HT1080 (cell line): ENCODE data around the gene CRX.

DNA sequence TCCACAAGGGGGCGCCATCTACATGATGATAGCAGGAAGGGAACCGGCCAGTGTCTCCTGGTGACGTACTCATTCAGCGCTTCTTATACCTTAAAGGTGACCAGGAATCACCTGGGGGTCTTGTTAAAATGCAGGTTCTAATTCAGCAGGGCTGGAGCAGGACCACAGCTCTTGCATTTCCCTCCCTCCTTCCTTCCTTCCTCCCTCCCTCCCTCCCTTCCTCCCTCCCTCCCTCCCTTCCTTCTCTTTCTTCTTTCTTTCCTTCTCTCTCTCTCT is 13.4 kb upstream of the C5AR1 start:
RAMPAGE:
- cytosol, long total RNA, result no peak
- long total RNA, result no peak
- nucleus, long total RNA, result no peak

RAMPAGE:
- cytosol, long total RNA, result no peak
- long total RNA, result no peak
- nucleus, long total RNA, result no peak
Observed at GRCh38 chr19:47313925-47314452, 4.3 kb downstream of the C5AR1 start.

GRCh38 chr19:47348742-47349150 is 369 bp upstream of the DHX34 start:
RAMPAGE:
- cytosol, long total RNA, result no peak
- long total RNA, result no peak
- nucleus, long total RNA, result no peak

GRCh38 chr19:47389230-47389787 is 30.0 kb downstream of the MEIS3 start:
RAMPAGE:
- cytosol, long total RNA, result no peak
- long total RNA, result no peak
- nucleus, long total RNA, result no peak

DNA sequence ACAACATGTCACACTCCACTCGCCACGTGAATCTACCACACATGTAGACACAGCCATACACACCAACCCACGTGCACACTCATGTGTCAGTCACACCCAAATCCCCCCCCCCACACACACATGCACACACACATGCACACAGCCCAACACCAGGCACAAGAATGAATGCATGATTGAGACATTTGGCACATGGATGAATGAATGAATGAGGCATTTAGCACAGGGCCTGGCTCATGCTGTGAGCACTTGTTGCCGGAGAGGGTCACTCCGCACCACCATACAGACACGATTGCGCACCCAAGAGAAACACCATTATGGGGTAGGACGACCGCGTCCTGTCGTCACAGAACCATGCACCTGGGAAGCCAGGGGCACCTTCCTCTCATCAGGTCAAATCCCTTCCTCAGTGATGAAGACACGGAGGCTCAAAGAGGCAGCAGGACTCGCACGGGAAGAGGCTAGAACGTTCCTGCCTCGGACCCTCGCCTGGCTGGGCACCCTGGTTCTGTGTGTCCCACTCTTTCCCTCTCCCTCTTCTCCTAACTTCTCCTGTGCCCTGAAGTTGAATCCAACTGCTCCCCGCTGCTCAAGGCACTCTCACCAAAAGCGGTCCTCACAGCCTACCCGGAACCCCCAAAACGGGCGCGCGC is 1.4 kb downstream of the MEIS3 start:
RAMPAGE:
- cytosol, long total RNA, result no peak
- long total RNA, result no peak
- nucleus, long total RNA, result no peak

DNA sequence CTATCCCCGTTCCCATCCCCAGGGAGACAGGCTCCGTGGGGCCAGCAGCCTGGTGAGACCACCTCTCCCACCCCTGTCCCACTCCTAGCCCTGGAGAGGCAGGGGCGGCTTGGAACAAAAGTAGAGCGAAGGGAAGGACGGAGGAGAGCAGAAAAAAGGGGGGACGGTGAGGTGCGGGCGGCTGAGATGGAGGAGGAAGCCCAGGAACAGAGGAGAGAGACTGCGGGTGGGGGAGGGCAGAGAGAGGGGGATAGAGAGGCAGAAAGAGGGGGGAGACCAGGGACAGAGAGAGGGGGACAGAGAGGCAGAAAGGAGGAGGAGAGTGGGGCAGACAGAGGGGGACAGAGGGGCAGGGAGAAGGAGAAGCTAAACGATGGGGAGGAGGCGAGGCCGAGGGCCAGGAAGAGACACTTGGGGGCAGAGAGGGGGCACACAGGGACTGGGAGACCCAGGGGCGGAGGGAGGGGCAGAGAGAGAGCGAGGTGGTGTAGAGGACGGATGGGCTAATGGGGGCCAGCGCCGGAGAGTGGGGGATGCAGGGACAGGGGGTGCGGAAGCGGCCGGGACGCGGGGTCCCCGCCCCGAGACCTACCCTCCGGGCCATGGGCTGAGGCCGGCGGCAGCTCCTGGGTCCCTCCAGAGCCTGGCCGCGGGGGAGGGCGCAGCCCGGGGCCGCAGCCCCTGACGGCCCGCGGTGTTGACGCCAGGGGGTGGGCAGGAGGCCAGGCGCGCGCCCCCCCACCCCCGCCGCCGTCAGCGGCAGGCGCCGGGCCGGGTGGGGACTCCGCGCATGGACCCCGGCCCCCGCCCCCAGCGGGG is 640 bp downstream of the MEIS3 start:
RAMPAGE:
- cytosol, long total RNA, result no peak
- long total RNA, result no peak
- nucleus, long total RNA, result no peak

DNA sequence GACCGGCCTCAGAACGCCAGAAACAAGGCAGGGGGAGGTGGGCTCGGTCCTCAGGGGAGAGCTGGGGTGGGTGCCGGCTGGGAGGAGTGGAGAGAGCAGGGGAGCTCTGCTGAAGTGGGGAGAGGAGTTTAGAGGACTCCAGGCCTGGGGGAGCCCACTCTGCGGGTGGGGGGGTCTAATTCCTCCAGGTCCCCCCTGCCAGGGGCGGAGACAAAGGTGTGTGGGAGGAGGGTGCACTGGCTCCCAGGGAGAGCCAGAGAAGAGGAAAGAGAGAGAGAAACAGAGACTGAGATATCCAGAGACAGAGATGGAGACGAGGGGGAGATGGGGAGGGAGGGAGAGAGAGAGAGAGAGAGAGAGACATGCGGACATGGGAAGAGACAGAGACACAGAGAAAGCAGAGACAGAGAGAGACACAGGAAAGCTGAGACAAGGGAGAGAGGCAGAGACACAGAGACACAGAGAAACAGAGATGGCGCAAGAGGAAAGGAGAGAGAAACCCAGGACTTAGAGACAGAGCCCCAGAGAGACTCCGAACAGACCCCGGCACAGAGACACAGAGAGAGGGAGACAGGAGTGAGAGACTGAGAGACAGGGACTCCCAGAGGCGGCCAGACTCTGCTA is 783 bp downstream of the SLC8A2 start:
RAMPAGE:
- cytosol, long total RNA, result no peak
- long total RNA, result no peak
- nucleus, long total RNA, result no peak

DNA sequence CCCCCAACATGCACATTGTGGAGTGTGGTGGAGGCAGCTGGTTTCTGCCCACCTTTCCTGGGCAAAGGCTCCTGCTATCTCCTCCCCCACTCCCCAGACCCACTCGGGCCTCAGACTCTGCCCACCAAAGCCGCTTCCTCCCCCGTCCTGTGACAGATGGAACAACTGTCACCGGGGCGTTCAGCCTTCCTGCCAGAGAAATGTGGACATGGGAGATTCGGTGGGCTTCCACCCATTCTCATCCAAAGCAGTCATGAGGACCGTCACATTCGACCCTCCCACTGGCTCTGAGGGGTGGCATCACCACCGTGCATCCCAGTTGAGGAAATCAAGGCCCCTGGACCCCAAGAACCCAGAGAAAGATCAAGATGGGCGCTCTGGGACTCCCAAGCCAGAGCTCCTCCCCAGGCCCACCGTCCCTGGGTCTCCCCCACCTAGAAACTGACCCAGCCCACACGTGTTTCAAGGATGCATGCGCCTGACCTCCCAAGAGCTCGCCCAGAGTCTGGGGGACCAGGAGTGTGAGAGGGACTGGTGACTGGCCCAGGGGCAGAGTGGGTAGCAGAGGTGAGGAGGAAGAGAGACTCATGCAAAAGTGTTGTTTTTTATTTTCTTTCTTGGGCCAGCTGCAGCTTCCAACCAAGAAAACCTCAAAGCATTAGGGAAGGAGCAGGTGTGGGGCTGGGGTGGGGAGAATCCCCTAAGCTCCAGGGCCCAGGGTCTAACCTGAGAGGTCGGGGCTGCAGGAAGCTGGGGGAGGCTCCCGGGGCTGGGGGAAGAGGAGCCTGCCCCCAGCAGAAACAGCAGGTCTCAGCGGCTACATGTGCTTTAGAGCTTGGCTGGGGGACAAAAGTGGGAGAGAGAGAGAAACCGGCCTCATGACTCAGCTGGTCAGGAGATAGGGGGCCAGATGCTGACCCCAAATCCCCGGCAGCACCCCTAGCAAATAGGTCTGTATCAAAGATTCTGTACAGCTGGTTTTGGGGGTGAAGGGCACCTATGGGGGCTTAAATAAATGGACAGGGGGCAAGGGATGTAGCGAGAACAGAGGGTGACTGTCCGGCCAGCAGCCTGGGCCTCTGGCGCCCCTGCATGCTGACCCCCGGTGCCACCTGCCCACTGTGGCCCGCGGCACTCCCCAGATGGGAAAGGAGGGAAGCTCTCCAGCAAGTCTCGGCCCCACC is 3.4 kb upstream of the KPTN start:
RAMPAGE:
- cytosol, long total RNA, result no peak
- long total RNA, result no peak
- nucleus, long total RNA, result no peak

DNA sequence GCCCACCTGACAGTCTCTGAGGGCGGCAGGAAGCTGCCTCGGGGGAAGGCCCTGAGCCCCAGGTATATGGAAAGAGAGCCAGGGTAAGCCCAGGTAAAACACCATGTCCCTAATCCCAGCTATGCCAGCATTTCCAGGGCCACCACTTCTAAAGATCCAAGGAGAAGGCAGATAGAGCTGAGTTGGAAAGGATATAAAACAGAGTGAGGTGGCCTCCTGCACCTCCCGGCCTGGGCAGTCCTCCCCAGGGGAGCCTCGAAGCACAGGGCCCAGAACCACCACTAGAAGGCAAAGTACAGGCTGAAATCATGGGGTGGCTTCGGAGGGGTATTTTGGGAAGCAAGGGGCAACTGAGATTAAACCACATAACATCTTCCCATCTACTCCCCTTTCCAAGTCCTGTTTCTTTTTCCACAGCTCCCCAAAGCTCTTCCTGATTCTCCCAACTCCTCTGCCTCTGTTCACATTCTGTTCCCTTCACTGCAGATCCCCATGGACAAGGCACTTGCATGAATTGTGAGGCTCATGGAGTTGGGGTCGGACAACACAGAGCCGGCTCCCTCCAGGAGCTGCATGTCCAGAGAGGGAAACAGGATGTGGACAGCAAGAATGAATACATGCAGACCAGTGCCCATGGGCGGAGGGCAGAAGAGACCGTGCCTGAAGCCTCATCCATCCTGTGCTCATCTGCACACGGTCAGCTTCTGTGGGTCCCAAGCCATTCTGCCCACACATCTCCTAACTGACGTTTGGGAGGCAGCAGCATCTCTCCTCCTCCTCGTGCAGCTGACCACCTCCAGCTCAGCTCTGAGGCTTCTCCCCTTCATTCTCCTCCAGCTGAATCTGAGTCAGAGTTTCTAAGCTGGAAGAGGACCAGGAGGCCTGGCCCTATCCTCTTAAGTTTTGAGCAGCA is 13.6 kb downstream of the NAPA start:
RAMPAGE:
- cytosol, long total RNA, result no peak
- long total RNA, result no peak
- nucleus, long total RNA, result no peak

DNA sequence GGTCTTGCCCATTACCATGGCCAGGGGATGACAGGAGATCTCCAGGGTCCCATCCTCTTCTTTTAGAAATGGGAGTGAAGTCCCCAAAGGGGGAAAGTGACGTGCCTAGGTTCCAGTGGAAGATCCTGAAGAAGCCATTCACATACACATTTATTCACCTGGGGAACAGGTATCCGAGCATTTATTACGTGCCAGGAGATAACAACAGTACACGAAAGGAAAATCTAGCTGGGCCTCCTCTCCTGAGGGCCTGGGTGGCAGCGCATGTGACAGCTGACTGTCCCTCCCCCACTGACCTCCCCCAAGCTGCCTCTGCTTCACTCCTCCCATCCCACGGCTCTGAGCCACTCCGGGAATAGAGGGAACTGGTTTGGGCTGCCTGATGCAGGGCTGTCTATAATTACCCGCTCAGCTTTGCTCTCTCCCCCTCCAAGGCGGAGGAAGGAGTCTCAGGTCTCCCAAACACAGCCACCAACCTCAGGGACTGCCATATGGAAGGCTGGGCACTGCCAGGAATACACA is 8.0 kb downstream of the NAPA start:
RAMPAGE:
- cytosol, long total RNA, result no peak
- long total RNA, result no peak
- nucleus, long total RNA, result no peak

DNA sequence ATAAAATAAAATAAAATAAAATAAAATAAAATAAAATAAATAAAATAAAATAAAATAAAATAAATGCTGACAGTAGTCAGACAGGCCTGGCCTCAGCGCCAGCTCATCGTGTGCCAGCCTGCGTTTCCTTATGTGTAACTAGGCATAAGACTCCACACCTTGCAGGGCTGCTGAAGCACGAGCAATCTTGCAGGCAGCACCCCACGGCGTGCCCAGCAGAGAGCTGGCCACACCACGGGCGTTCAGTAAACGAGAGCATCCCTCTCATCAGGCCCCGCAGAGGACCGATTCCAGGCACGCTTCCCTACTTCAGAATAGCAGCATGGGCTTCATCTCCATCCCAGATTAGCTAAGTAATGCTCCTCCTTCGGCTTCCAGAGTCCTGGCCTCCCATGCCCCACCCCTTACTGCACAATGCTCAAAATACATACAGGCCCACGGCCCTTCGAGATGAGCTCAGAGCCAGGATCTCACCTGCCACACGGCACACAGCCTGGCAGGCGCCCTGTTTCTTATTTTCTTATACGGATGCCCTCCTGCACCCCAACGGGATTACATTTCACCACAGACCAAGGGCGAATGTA is 5.5 kb downstream of the NAPA start:
RAMPAGE:
- cytosol, long total RNA, result no peak
- long total RNA, result no peak
- nucleus, long total RNA, result no peak

DNA sequence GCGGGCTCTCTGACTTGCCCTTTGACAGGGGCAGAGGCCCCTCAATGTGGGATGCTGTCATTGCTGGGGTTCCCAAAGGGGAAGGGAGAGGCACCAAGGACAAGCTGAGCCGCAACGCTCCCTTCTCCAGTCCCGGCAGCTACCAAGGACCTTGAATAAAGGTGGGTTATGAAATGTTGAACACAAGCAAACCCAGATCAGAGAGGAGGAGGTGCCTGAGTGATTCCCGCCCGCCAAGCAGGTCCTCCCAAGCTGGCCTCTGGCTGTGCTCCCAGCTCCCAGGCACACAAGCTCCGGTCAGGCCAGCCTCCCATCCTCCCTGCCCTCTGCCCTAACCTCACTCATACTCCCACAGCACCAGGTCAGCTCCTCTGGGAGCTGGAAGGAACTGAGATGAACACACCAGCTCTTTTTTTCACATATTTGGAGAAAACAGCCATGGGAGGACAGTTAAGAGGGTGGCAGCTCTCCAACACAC is 3.8 kb downstream of the NAPA start:
RAMPAGE:
- cytosol, long total RNA, result no peak
- long total RNA, result no peak
- nucleus, long total RNA, result no peak

RAMPAGE:
- cytosol, long total RNA, result start-site peak on the minus strand at chr19:47608633-47608685, 10 and 17 reads in 2 replicates
- long total RNA, result no peak
- nucleus, long total RNA, result no peak
Observed at GRCh38 chr19:47607850-47608793, 812 bp upstream of the BICRA start.

GRCh38 chr19:47613198-47613646 is 4.3 kb downstream of the BICRA start:
RAMPAGE:
- cytosol, long total RNA, result no peak
- long total RNA, result no peak
- nucleus, long total RNA, result no peak

DNA sequence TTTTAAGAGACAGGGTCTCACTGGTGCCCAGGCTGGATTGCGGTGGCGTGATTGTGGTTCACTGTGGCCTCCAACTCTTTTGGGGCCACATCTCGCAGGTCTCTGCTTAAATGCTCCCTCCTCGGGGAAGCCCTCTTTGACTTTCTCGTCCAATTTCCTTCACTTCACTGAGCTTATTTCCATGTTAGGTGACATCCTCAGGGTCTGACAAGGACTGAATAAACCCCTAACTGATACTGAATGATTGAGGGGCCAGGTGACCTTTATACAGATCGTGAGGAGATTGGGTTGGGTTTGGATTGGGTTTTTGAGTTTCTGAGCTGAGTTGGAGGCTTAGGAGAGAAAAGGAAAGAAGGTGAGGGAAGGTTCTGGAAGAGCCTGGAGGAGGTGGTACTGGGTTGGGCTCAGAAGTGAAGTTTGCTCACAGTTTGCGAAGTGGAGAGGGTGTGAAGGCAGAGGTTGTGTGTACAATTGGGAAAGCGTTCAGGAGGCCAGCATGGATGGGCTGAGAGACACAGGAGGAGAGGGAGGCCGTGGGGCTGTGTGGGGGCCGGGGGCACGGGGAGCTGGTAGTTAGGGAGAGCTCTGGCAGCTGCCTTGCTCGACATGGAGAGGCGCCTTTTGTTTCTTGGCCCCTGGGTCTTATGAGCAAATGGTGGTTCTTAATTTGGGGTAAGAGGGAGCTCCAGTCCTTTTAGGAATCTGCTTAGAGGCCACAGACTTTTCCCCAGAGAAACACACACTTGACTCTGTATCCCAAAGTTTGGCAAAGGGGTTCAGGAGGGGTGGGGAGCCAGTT is 16.6 kb downstream of the BICRA start:
RAMPAGE:
- cytosol, long total RNA, result no peak
- long total RNA, result no peak
- nucleus, long total RNA, result no peak

GRCh38 chr19:47741056-47741436 is 4.3 kb upstream of the NOP53 start:
RAMPAGE:
- cytosol, long total RNA, result no peak
- long total RNA, result no peak
- nucleus, long total RNA, result no peak

DNA sequence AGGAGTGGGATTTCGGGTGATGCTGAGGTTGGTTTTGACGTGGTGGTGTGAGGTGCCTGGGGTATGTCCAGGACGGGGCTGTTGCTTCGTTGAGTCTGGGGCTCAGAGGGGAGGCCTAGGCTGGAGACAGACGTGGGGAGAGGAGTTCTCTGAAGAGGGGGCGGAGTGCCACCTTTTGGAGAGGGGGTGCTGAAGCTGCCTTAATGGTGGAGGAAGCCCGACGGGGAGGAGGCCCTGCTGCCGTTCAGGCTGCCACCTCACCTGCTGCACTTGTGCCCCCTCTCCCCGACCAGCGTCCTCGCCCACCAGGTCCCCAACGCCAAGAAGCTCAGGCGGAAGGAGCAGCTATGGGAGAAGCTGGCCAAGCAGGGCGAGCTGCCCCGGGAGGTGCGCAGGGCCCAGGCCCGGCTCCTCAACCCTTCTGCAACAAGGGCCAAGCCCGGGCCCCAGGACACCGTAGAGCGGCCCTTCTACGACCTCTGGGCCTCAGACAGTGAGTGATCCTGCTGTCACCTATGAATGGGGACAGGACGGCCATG is 5.3 kb downstream of the NOP53 start:
RAMPAGE:
- cytosol, long total RNA, result no peak
- long total RNA, result no peak
- nucleus, long total RNA, result no peak

GRCh38 chr19:47781941-47782467 is 3.5 kb downstream of the SELENOW start:
RAMPAGE:
- cytosol, long total RNA, result no peak
- long total RNA, result no peak
- nucleus, long total RNA, result no peak

RAMPAGE:
- cytosol, long total RNA, result no peak
- long total RNA, result no peak
- nucleus, long total RNA, result no peak
Observed at GRCh38 chr19:47821813-47822322, at the start of gene CRX. TSS of gene CRX (plus strand) at chr19:47821937.

RAMPAGE:
- cytosol, long total RNA, result no peak
- long total RNA, result no peak
- nucleus, long total RNA, result no peak
Observed at GRCh38 chr19:47863291-47864220, 4.5 kb downstream of the TPRX2 start.